ENCODE data around the genes PCDH12, RNF14 and FGF1.

- PRO-cap: bidirectional peak, plus-strand start at chr5:141850563, minus-strand start at chr5:141850468
- RRBS: 0% methylated on average over 2 of the region's 46 CpGs
Measured at GRCh38 chr5:141850179-141850949, 27.8 kb downstream of the PCDH1 start.

DNA sequence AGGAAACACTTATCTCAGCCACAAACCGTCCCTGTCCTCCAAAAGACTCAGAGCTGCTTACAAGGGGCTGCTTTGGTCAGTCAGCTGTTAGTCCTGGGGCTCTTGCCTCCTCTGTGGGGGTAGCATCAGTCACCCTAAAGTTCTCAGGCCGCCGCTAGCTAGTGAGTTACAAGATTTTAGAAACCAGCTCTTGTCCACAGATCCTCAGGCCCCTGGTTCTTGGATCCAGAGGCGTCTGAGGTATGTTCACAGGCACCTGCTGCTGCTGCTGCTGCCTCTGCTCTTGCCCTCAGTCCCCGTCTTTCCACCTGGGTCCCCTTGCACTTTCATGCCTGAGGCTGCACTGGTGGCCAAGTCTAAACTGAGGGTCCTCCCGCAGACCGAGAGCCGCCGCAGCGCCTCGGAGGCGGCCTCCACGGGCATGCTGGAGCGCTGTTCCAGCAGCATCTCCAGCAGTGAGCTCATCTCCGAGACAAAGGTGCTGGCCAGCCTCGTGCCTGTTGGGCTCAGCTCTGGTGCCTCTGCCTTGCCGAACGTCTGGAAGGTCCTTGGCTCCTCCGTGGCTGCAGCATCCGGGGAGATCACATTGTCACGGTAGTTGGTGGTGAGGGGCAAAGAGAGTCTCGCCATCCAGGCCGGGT, 12.7 kb downstream of the PCDH12 start:
- PRO-cap: no peak
- RRBS: 24% methylated on average over 4 of the region's 23 CpGs

- PRO-cap: bidirectional peak, plus-strand start at chr5:141958360, minus-strand start at chr5:141958182
- RRBS: 25% methylated on average over 4 of the region's 10 CpGs
Measured at GRCh38 chr5:141958001-141958552, at the start of gene PCDH12. Gene PCDH12 (minus strand): TSS chr5:141958202.

- PRO-cap: no peak
- RRBS: no CpG with 5 or more reads among the region's 13 CpGs
Measured at GRCh38 chr5:141960601-141961287, 2.7 kb upstream of the PCDH12 start.

- PRO-cap: bidirectional peak, plus-strand start at chr5:141969105, minus-strand start at chr5:141969068; bidirectional peak, plus-strand start at chr5:141969315, minus-strand start at chr5:141969369
- RRBS: 2% methylated on average over 34 of the region's 73 CpGs
Measured at GRCh38 chr5:141968559-141969756, at the start of gene RNF14. Gene RNF14 (plus strand): TSS chr5:141969105.

DNA sequence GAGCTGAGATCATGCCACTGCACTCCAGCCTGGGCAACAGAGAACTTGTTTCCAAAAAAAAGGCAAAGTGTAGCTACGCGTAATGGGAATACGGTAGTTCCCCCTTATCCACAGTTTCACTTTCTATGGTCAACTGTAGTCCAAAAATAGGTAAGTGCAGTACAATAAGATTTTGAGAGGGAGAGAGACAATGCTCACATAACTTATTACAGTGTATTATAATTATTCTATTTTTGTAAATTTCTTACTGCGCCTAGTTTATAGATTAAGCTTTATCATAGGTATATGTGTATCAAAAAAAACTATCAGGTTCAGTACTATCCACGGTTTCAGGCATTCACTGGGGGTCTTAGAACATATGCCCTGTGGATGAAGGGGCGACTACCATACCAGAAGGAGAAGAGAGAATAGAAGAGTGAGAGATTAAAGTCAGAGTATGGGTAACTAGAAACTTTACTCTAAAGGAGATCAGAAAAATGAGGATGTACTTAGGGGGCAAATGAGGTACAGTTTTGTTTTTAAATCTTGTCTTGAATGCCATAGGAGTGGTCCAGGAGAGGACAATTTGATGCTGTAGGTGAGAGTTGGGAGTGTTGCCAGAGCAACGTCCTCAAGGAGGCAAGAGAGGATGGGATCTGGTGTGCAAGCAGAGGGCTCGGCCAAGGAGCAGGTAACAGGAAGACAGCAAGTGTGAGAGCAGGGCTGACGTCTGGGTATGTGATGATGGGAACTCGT, 15.8 kb downstream of the GNPDA1 start:
- PRO-cap: no peak
- RRBS: no CpG with 5 or more reads among the region's 10 CpGs

DNA sequence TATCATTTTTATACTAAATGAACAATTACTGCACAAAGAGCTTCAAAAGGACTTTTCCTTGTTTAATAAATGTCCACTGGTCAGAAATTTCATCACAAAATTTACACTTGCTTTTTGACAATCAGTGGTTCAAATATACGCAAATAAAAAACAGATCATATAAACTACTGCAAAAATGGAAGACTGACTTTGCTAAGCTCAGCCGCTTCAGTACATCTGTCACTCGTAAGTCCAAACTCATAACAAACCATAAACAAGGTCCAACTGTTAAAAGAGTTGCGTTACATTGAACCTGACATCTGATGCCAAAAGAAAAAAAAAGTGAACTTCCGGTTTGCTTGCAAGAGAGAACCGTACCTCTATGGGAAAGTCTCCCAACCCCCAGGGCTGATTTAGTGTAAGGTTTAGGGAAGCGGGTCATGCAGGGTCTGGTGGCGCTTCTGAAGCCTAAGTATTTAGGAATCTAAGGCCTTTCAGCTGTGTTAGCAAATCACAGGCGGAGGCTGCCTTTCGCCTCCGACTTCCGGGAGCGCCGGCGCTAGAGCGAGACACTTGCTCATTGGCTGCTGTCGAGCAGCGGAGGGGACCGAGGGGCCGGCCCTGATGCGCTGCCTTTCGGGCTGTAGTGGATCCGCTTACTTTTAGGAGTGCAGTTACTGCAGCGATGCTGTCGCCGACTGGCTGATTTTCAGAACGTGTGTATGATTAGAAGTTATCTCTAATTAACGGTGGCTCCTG, 11.9 kb upstream of the GNPDA1 start:
- PRO-cap: bidirectional peak, plus-strand start at position 652 of the sequence, minus-strand start at position 442 of the sequence
- RRBS: 2% methylated on average over 7 of the region's 28 CpGs

- PRO-cap: no peak
- RRBS: no CpG with 5 or more reads among the region's 12 CpGs
Measured at GRCh38 chr5:142097636-142098363, 10.8 kb upstream of the NDFIP1 start.

GRCh38 chr5:142108242-142108718, 299 bp upstream of the NDFIP1 start:
- PRO-cap: bidirectional peak, plus-strand start at chr5:142108800, minus-strand start at chr5:142108688
- RRBS: 0% methylated on average over 4 of the region's 27 CpGs

DNA sequence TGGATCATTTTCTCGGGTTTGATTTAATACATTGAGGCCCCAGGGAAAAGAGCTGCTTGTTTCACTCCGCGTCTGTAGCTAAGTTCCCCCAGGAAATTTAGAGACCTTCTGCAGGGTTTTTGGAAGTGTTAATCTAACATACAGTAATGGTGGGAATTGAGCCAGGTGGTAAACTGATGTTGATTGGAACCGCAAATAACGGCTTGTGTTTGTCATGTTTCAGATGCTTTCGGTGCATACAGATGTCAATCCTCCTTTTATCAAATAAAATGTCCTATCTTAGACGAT, 1.1 kb downstream of the NDFIP1 start:
- PRO-cap: no peak
- RRBS: no CpG with 5 or more reads among the region's 7 CpGs

- PRO-cap: no peak
- RRBS: no CpG with 5 or more reads among the region's 4 CpGs
Measured at GRCh38 chr5:142143434-142144217, 35.0 kb downstream of the NDFIP1 start.

GRCh38 chr5:142327445-142327979, 2.7 kb upstream of the SPRY4 start:
- PRO-cap: no peak
- RRBS: no CpG with 5 or more reads among the region's 4 CpGs

DNA sequence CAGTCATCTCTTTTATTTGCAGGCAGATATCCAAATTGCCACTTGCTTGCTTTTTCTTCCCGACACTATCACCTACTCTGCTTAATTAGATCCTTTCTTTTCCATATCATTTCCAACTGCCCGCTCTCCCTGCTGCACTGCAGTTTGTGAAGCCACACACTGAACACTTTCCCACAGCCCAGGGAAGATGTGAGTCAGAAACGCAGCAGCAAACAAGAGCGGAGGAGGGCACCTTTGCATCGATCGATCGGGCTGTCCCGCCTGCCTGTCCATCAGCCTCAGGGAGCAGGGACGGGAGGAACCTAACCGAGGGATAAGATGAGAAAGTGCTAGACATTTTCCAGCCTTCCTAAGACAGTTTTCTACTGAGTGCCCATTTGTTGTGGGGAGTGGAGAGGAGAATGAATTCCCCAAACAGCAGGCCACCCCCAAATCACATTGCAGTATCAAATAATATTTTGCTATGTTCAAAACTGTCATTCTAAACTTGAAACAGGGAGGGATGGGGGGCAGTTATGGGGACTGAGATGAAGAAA, 36.0 kb upstream of the SPRY4 start:
- PRO-cap: no peak
- RRBS: no CpG with 5 or more reads among the region's 10 CpGs

DNA sequence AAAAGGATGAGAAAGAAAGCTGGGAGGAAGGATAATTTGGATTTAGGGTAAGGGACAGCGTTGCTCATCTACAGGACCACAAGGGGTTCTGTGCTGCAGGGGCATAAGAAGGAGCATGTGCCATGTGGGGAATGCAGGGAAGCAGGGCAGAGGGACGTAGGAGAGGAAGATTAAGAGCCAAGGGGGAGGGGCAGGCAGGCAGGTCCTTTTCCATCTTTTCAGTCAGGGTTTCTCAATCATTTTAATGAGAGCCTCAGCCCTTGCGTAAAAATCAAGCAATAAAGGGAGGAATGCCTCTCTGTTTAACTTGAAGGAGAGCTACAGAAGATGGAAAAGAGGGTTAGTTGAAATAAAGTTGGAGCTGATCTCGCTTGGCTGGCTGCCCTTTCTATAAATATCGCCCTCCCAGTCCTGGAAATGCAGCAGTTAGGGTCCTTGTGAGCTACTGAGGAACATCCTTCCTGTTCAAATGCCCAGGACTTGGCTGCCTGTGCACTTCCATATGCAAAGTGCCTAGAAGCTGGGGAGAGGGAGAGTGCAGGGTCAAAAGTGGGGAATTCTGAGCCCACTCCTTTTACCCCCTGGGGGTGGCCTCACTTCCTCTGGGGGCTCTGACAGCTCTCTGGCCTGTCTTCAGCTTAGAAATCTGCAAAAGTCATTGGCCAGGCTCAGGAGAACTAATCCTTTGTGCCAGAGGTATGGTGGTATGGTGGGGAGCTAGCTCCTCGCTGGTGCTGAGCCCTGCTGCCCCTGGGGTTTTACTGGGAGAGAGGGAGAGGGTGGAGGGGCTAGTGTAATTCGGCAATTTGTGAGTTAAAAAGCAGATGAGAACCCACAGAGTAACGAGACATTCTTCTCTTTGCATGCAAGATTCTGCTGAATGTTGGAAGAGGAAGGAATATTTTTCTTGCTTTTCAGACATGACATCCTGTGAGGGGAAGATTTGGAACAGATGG, 65.2 kb upstream of the SPRY4 start:
- PRO-cap: no peak
- RRBS: no CpG with 5 or more reads among the region's 8 CpGs

DNA sequence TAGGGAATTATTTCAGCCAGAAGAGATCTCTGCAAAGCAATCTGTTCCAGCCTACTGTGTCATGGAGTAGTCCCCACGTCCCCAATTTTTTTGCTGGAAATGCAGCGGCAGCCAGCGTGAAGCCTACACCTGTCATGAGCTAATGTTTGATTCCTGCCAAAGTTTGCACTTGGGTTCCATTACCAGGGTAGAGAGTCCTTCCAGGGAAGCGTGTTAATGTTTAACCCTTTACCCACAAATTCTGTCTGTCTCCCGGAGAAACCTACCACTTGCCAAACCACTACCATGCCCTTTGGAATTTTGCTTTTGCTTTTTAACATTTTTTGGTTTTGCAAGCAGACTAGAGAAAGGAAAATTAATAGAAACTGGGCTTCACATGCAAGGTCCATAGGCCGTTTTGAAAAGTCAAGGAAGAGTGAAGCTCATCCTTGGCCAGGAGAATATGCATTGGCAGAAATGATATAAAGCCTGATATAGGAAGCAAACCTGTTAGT, 174.9 kb upstream of the SPRY4 start:
- PRO-cap: no peak
- RRBS: no CpG with 5 or more reads among the region's 6 CpGs

GRCh38 chr5:142644701-142645359, 41.1 kb downstream of the FGF1 start:
- PRO-cap: no peak
- RRBS: no CpG with 5 or more reads among the region's 9 CpGs

GRCh38 chr5:142685858-142686802, at the start of gene FGF1:
Gene FGF1 (minus strand): TSS chr5:142686090.
- PRO-cap: no peak
- RRBS: no CpG with 5 or more reads among the region's 21 CpGs

DNA sequence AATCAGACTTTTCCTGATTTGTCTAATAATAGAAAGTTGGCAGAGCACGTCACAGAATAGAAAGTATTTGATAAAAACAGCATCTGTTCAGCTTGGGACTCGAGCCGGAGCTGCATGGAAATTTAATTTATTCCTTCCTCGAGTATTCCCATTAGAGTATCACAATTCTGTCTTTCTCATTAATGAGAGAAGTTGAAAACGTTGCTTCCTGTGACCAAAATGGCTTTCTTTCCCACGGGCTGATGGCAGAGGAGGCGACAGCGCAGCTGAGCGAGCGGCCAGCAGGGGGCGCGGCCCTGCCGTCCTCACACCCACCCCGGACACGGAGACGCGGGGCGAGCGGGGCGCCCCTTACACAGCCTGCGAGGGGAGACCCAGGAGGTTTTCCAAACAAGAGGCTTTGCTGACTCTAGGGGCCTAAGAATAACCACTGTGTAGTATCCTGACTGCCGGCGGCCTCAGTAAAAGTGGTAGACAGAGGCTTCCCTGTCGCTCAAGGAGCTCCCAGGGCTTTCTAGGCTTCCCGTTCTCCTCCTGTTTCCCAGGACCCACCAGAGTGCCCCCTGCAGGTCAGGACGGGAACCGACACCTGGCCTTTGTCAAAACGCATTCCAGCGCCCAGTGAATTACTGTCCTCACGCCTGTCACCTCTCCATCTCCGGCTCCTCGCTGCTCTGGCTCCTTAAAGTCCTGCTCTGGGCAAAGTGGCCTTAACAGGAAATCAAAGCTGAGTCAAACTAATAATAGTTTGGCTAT, 27.3 kb upstream of the FGF1 start:
- PRO-cap: no peak
- RRBS: 1% methylated on average over 5 of the region's 32 CpGs

GRCh38 chr5:142716071-142716487, 30.2 kb upstream of the FGF1 start:
- PRO-cap: no peak
- RRBS: no CpG with 5 or more reads among the region's 4 CpGs

- PRO-cap: no peak
- RRBS: no CpG with 5 or more reads among the region's 2 CpGs
Measured at GRCh38 chr5:142778526-142779243, 8.5 kb downstream of the ARHGAP26 start.